AG04450 (cell line): ENCODE results near the genes RNF222 and MYH3.

DNA sequence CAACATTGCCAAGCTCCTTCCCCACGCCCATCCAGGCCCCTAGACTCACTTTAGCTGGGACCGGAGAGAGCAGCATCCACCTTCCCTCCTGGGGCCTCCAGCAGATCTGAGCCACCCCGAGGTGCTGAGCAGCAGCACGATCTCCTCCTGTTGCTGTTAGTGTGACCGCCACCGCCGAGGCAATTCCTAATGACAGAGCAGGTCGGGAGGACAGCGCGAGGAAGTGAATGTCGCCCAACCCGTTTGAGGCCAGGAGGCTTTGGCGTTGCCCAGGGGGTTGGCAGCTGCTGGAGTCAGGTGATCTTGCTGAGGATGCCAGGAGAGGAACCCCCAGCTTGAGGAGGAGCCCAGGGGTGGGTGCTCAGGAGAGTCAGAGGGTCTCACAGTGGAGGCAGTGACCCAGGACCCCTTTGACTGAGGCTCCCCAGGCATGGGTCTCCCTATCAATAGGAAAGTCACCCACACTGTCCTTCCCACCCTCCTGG is at the start of gene RNF222:
Gene RNF222, minus strand, starts transcription at position 194 of the 485 bp plus-strand sequence.
- CAGE, long polyA plus RNA, result no peak
- RRBS, result no CpG with 5 or more reads among the region's 13 CpGs

DNA sequence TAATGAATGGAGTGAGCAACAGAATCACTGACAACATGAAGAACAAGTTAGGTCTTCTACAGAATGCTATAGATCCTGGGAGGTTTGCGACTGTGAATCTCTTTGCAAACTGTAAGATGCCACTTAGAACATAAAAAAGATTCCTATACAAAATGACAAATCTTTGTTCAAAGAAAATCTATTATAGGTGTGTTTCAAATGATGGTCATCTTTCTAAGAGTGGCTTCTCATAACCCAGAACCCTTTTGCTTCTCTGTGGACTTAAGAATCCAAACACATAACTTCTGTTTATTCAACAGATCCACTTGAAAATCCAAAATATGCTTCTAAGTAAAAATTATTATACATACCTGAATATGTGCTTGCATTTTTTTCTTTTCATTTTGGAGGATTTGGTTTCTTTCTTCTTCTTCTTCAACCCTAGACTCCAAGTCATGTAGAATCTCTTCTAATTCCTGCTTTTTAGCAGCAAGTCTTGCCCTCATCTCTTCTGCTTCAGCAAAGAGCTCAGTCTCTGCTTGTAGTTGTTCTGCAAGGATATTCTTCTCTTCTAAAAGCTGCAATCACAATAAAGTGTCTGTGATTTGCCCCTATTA is 76.5 kb downstream of the NDEL1 start:
- CAGE, long polyA plus RNA, result no peak
- RRBS, result no CpG with 5 or more reads among the region's 1 CpG

DNA sequence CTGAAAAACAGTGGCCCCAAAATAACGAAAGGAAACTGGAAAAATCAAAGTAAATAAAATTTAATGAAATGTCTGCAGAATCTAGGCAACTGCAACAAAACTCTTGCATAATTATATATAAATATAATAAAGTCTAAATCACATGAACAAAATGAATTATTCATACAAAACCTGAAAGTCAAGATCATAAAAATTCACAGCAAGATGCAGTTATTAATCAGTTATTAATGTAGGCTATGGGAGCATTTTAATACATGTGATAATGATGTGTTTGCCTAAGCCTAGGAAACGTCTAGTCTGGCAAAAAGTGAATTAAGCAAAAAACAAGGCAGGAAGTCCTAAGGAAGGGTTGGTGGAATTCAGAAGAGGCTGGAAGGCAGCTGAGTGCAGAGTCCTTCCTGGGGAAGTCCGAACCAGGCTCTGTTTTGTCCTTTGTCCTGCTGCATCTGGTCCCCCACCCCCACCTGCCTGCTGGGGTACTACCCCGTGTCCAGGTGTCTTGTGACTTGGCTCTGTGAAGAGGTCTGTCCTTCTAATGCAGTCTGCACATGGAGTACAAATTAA is 1.4 kb upstream of the MYH10 start:
- CAGE, long polyA plus RNA, result no peak
- RRBS, result no CpG with 5 or more reads among the region's 4 CpGs

DNA sequence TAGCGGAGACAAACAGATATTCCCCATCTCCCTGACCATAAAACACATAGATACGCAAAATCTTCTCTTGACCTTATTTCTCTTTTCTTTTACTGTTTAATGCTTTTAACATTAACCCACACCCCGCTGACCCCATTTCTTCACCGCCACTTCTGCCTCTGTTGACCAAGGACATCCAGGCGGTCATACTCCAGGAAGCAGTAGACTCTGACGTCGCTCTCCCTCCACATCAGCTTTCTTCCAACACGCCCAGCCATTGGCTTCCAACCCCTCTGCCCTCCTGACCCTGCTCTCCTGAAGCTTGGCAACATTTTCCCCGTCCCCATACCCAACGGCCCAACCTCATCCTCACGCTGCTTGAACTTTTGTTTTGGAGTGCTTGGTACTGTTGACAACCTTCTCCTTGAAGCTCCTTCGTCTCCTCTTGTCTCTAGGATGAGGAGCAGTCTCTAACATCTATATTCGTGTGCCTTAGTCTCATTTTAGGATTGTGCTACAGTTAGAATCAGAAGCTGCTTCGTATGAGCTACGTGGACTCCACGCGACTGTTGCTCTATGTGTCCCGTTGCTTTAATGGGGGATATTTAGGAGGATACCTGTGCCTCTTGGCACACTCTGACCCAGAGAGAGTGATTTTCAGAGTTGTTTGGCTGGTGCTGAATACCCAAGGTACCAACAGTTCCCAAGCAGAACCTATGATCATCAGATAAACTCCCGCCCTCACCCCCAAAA is 27.9 kb upstream of the PIK3R6 start:
- CAGE, long polyA plus RNA, result no peak
- RRBS, result no CpG with 5 or more reads among the region's 19 CpGs

- CAGE, long polyA plus RNA, result no peak
- RRBS, result no CpG with 5 or more reads among the region's 7 CpGs
Measured at GRCh38 chr17:8909834-8910310, 42.4 kb upstream of the PIK3R6 start.

GRCh38 chr17:8939333-8940422 is 25.8 kb downstream of the PIK3R5 start:
- CAGE, long polyA plus RNA, result no peak
- RRBS, result no CpG with 5 or more reads among the region's 14 CpGs

GRCh38 chr17:8951068-8951691 is 14.3 kb downstream of the PIK3R5 start:
- CAGE, long polyA plus RNA, result no peak
- RRBS, result no CpG with 5 or more reads among the region's 5 CpGs

DNA sequence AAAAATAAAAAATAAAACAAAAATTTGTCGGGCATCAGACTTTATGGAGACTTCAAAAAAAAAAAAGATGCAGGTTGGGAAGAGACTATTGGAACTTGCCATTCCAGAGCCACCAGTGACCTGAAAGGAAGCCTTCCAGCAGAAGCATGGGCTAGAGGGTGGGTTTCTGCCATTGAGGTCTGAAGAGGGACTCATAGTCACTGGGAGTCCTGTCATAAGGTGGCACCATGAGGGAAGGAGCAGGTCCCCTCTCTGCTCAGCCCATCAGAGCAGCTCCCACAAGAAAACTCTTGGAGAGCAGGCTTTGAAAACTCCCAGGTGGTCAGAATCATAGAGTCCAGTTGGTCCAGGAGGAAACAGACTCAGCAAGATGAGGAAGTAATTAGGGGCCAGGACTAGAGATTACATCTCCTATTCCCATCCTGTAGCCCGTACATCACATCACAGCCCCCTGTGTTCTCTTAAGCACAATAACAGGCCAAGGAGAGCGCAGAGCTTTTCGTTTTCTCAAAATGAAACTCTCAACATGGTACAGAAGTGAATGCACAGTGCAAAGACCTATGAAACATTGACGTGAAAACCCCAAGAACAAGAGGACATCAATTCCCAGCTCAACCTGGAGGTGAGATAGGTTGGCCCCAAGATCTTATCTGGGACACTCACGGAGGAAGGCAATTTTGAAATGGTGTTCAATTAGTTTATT is 9.2 kb downstream of the PIK3R5 start:
- CAGE, long polyA plus RNA, result no peak
- RRBS, result no CpG with 5 or more reads among the region's 6 CpGs

DNA sequence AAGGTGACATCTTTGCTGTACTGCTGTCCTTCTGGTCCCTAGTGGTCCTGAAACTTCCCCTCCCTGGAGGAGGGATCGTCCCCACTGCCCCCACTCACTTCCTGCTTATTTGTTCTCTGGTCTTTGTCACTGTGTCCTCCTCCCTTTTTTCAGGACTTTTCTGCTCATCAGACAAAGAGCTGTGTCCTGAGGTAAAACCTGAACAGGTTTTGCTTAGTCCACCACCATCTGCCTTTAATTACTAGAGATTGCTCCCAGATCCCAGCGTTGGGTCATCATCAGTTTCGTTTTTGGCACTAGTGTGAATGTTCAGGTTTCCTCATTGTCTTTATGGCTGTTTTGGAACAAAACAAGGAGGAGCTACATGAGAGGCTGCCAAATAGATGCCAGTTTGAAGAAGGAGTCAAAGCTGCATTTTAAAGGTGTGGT is 195.8 kb downstream of the NTN1 start:
- CAGE, long polyA plus RNA, result no peak
- RRBS, result no CpG with 5 or more reads among the region's 3 CpGs

DNA sequence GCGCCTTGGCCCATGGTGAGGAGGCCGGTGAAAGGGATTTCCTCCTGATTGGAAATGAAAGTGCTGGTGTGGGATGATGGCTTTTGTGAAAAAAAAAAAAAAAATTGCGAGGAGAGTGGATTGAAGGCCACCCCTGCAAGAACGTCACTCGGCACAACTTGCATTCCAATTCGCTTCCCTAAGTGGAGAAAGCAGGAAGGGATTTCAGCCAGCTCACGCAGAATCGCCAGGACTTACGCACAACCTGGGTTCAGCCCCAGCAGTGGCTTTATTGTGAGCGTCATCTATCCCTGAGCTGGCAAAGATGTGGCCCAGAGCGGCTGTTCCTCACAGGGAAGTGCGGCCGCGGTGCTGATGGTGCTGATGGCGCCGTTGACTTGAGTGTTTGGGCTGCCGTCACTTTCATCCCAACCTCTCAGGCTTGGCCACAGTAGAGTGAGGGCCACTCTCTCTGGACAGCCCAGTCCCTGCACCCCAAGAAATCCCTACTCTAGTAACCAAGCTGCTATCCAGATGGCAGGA is 197.6 kb downstream of the NTN1 start:
- CAGE, long polyA plus RNA, result no peak
- RRBS, result no CpG with 5 or more reads among the region's 17 CpGs

DNA sequence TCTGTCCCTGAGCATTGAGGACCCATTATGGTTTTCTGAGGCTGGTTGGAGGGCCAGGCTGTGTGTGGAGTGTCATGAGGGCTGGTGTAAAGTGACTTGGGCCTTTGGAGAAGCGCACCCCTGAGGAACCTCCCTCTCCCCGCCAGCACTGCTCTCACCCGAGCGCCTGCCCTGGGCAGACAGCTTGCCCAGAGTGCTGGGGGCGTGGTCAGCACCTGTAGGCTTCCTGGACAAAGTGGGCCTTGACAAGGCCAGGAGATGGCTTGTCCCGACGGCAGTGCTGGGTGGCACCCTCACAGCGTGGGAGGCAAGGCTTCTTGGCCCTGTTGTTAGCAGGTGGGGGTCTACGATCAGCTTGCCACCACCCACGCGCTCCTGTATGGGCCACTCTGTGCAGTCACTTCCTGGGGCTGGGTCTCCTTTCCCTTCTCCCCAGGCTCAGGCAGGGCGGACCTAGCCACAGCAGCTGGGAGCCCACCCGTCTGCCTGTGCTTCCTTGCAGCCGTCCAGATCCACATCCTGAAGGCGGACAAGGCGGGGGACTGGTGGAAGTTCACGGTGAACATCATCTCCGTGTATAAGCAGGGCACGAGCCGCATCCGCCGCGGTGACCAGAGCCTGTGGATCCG is 217.9 kb downstream of the NTN1 start:
- CAGE, long polyA plus RNA, result no peak
- RRBS, result no CpG with 5 or more reads among the region's 24 CpGs

GRCh38 chr17:9239767-9240618 is 218.7 kb downstream of the NTN1 start:
- CAGE, long polyA plus RNA, result no peak
- RRBS, result no CpG with 5 or more reads among the region's 86 CpGs

GRCh38 chr17:9260821-9261146 is 239.5 kb downstream of the NTN1 start:
- CAGE, long polyA plus RNA, result no peak
- RRBS, result no CpG with 5 or more reads among the region's 6 CpGs

DNA sequence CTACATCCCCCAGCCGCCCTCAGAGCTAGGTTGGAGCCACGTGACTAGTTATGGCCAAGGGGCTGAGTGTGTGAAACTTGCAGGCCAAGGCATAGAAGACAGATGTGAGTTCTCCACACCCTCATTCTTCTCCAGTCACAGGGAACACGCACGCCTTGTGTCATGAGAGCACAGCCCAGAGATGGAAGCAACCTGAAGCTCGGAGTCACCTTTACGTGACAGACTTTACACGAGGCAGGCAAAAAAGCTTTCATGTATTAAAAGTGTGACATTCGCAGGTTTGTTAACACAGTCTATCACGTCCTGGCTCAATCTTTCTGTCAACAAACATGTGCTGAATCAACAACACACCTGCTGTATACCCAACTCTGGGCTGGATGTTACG is 38.4 kb downstream of the STX8 start:
- CAGE, long polyA plus RNA, result no peak
- RRBS, result no CpG with 5 or more reads among the region's 10 CpGs

DNA sequence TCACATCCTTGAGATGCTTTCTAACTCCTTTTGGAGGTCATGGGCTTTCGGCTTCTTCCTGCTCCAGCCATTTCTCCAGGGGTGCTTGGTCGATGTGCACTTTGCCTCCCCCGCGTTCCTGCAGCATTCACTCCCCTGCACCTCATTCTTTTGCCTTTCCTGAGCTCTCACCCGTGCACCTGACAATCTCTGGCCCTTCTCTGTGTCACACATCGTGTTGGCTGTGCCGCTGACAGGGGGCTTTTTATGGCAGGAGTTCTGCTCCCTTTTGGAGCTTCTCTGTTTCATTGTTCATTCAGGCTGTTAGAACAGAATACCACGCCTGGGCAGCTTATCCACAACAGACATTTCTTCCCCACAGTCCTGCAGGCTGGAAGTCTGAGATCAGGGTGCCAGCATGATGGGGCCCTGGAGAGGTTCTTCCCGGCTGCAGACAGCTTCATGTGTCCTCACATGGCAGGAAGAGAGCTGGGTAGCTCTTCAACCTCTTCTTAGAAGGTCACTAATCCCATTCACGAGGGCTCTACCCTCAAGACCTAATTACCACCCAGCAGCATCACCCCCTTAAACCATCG is 65.2 kb downstream of the DHRS7C start:
- CAGE, long polyA plus RNA, result no peak
- RRBS, result no CpG with 5 or more reads among the region's 11 CpGs

GRCh38 chr17:10125771-10126017 is 72.7 kb downstream of the GAS7 start:
- CAGE, long polyA plus RNA, result no peak
- RRBS, result 5% methylated on average over 1 of the region's 5 CpGs

DNA sequence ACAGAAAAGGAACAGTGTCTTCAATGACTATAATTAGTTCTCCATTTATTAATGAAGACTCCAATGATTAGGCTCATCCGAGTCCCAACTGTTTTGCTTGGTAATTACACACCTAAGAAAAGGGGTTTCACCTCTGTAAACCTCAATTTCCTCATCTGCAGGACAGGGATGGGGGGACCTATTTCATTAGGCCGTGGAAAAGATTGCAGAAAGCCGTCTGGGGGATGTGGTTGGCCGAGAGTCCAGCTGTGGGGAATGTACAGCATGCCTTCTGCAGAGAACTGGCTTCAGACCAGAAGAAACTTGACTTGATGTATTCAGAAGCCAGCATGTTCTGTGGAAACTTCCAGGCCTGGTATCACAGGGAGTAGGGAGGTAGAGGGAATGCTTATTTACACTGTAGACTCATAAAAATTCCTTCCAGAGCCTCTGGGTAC is 11.6 kb upstream of the GAS7 start:
- CAGE, long polyA plus RNA, result no peak
- RRBS, result no CpG with 5 or more reads among the region's 4 CpGs

GRCh38 chr17:10656934-10657434 is at the start of gene MYH3:
Gene MYH3 (minus strand): TSS chr17:10657309.
- CAGE, long polyA plus RNA, result no peak
- RRBS, result 80% methylated on average over 3 of the region's 13 CpGs

GRCh38 chr17:10730189-10730564 is 354 bp upstream of the TMEM220 start:
- CAGE, long polyA plus RNA, result no peak
- RRBS, result no CpG with 5 or more reads among the region's 14 CpGs

DNA sequence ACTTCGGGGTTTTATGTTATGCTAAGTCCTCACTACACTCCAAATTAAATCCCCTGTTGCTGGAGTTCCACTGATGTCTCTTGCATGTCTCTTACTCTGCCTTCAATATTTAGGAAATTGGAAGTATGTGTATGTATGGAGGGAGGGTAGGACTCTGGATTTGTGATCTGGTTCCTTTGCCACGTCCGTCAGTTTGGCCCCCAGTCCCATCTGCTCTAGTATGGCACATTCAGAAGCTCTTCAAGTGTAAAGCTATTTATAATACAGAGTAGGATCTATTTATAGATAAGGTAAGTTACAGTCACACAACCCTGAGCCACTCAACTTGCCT is 19.1 kb downstream of the TMEM238L start:
- CAGE, long polyA plus RNA, result no peak
- RRBS, result no CpG with 5 or more reads among the region's 3 CpGs